Occipital lobe (tissue), 2 donors: ENCODE data around the gene TM4SF18.

- RAMPAGE, long total RNA: no peak
These were observed 12.6 kb downstream of the CP start for GRCh38 chr3:149208822-149209557.

DNA sequence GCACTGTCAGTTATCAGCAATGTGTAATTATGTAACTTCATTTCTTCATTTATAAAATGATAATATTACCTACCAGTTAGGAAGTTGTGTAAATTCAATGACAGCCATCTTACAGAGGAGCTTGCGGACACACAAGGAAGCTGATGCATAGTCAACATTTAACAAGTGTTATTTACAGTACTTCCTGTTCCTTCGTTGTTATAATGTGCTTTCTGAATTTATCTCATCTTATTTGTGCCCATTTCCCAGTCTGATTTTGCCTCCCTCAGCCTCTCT, 55.6 kb upstream of the CP start:
- RAMPAGE, long total RNA: no peak

DNA sequence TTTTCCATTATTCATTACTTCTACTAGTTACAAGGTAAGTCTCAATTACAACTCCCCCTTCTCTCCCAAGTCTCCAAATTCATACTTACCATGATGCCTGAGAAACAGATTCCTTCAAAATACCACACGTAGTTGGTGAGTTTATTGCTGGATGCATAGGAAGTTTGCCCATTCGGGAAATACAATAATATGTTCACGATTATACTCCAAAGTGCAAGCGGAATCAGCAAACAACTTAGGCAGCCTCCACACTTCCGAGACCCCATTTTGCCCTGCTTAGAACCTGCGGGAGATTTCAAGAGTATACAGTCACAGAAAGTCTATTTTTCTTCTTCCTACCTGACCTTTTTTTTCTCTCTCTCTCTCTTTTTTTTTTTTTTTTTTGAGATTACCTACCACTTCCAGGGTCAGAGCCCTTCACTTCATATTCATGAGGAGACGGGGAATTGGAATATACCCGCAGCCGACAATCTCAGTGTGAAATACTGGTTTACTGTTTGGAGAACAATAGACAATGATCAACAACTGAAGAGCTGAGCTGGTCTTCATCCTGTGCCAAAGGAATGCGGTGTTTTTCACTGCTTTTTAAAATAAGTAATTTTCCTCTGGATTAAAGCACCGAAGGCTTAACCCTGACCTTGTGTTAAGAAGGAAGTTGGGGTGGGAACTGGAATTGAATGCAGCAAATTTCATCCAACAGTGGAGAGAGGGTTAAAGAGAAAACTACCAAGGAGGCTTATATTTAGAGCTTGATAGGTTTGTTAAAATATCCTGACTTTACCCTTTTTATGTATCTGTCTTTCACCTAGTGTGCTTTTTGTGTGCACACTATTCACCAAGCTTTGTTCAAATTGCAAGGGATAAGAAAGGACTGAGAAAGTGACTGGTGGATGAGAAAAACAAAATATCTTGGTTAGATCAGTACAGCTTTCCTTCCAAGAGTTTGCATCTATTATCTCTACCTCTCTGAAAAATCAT, at the start of gene TM4SF18:
TM4SF18 (minus strand) TSS at position 520 of the 978 bp plus-strand sequence.
- RAMPAGE, long total RNA: no peak

DNA sequence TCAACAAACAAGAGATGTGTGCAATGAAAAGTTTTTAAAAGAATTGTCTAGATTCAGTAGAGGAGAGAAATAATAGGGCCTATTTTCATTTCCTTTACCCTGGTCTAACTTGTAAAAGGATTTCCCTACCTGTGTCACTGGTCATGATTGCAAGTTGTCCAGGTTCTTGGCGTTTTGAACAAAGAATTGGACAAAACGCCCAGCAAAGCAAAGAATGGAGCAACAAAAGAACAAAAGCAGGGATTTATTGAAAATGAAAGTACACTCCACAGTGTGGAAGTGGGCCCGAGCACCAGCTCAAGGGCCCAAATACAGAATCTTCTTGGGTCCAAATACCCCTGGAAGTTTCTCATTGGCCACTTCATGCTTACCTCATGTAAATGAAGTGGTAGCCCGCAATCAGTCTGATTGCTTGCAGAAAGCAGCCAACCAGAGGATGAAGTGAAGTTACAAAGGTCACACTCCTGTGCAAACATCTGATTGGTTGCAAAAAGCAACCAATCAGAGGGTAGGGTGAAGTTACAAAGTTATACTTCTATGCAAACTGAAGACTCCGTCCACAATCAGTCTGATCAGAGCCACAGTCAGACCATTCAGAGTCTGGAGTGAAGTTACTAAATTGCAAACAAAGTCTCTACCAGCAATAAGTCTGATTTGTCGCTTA, 8.2 kb upstream of the TM4SF1 start:
- RAMPAGE, long total RNA: no peak

DNA sequence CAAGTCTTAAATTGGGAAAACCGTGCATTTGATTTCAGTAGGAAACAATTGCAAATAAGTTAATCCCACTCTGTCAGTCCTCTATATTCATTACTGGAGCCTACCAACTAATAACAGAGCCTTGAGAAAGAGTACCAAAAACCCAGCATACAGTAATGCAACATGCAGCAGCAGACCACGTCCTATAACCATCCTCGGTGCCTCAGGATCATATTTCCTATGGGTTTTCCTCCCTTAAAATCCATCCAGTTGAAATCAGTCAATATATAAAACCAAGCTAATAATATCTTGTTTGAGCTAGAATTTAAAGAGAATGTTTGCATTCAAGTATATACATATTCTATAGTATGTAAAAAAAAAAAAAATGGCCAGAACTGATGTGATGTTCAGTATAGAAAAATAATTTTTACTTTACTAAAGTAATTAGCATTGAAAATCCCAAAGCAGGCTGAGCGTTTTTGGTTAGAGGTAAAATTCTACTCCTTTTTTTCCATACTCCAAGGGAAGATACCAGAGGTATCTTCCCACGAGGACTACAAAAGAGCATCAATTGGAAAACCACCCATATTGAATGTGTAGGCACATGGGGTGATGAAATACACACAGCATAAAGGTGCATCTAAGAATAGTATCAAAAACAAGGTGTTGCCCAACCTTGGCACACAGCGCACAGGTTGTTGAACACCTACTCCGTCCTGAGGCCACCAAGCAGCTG, 31.5 kb downstream of the WWTR1 start:
- RAMPAGE, long total RNA: no peak

DNA sequence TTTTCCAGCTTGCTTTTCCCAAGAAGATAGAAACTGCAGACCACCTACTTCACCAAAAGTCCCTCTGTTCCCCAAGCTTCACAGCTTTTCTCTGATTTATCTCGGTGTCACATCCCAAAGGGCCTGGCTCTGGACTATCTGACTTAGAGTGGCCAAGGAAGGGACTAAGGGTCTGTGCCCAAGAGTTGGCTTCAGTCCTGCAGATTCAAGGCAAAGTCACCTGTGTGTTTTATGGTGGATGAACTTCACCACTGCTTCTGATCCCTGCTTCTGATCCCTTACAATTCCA, 1.5 kb downstream of the WWTR1 start:
- RAMPAGE, long total RNA: no peak

GRCh38 chr3:149703405-149704030, 45.7 kb upstream of the WWTR1 start:
- RAMPAGE, long total RNA: no peak

GRCh38 chr3:150050448-150051061, 79.9 kb upstream of the PFN2 start:
- RAMPAGE, long total RNA: no peak

- RAMPAGE, long total RNA: no peak
These were observed 140.8 kb upstream of the TSC22D2 start for GRCh38 chr3:150267284-150267715.

DNA sequence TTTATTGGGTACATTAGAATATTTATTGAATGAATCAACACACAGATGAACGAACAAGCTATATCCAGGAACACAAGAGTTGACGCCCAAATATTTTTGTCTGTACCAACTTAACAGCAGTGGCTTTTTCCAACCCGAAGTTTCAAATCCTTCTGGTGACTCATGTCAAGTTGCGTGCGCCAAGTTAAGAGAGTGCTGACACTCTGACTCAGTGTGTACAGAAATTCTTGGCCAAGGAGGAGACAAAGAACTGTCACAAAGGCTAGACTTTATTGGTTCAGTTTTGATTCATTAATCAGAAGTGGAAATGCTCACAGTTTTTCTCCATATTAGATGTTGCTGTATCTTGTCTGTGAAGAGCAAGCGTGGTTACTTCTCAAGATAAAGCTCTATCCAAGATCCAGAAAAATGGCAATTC, 59.6 kb upstream of the TSC22D2 start:
- RAMPAGE, long total RNA: no peak

DNA sequence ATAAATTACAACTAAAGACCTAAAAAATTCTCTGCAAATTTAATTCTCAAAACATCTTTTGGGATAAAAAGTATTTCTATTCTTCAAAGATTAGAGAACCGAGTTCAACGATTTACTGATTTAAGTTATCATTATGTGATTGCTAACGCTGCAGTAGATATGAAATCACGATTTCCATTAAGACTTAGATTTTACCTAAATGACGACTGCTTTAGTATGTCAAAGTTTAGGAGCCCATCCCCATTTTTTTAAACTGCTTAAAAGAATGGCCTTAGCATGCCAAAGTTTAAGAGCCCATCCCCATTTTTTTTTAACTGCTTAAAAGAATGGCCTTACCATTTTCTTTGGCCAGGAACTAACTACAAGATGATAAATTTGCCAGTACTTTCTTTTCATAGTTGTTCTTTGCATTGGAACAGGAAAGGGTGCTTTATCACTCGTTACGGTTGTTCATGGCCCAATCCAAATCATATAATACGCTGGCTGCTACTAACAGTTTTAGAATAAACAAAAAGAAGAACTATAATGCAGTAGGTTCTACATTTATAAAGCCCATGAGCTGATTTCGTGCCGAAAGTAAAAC, 1.0 kb upstream of the TSC22D2 start:
- RAMPAGE, long total RNA: no peak

DNA sequence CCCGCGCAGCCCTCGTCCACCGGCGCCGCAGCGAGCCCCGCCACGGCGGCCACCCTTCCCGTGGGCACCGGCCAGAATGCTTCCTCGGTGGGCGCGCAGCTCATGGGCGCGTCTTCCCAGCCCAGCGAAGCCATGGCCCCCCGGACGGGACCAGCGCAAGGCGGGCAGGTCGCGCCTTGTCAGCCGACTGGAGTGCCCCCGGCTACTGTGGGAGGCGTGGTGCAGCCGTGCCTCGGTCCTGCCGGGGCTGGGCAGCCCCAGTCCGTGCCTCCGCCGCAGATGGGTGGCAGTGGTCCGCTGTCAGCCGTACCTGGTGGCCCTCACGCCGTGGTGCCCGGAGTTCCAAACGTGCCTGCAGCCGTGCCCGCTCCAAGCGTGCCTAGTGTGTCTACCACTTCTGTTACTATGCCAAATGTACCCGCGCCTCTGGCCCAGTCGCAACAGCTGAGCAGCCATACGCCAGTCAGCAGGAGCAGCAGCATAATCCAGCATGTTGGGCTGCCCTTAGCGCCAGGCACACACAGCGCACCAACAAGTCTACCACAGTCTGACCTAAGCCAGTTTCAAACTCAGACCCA, 2.5 kb downstream of the TSC22D2 start:
- RAMPAGE, long total RNA: no peak

DNA sequence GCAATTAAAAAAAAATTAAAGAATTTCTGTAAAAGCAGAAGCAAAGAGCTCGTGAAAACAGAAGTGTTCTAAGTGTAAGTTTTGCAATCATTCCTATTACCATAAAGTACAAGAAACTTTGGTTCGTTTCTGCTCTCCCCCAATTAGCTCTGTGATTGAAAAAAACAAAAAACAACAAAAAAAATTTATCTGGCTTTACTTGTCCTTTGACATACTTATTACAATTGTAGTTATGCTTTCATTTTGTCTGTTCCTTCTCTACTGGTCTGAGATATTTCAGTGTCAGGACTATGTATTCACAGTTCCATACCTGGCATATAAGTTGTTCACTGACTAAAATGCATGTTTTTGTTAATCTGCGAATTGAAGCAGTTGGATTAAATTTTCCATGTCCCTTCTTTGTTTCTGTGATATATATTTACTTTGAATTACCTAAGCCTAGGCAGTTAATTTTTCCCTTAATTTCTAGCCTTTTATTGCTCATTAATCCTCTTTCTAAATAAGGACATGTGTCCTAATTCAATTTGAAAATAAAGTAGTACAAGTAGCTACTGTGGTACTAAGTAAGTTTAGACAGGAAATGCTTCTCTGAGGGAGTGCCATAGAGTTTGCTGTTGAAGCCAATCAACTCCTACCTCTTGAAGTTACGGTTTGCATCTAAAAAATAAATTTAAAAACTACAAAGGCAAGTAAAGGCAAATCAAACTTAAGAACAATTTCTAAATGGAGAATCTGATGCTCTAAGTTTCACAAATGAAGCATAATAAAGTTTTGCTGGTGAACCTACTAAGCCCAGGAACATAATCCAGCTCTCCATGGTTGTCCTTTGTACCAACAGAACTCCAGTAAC, 5.0 kb downstream of the SERP1 start:
- RAMPAGE, long total RNA: no peak

- RAMPAGE, long total RNA: no peak
These were observed 2.1 kb upstream of the SELENOT start for GRCh38 chr3:150600745-150601649.

DNA sequence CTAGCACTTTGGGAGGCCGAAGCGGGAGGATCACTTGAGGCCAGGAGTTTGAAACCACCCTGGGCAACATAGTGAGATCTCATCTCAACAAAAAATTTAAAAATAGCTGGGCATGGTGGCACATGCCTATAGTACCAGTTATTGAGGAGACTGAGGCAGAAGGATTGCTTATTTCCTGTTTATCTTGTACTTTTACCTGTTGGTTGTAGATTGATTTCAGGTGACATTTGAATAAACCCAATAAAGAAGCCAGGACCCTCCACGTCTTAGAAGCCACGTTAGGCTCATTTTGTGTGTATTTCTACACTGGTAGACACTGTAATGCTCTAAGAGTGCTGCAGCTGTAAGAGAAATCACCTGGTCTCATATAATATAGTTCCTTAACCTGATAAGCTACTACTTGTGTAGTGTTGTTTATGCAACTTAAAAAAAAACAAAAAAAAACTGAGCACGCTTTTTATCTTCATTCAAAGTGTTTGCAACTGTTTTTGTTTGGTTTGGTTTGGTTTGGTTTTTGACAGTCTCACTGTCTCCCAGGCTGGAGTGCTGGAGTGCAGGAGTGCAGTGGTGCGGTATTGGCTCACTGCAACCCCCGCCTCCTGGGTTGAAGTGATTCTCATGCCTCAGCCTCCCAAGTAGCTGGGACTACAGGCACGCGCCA, 14.4 kb downstream of the SELENOT start:
- RAMPAGE, long total RNA: no peak

GRCh38 chr3:150727564-150728345, 24.0 kb upstream of the ERICH6 start:
- RAMPAGE, long total RNA: no peak

DNA sequence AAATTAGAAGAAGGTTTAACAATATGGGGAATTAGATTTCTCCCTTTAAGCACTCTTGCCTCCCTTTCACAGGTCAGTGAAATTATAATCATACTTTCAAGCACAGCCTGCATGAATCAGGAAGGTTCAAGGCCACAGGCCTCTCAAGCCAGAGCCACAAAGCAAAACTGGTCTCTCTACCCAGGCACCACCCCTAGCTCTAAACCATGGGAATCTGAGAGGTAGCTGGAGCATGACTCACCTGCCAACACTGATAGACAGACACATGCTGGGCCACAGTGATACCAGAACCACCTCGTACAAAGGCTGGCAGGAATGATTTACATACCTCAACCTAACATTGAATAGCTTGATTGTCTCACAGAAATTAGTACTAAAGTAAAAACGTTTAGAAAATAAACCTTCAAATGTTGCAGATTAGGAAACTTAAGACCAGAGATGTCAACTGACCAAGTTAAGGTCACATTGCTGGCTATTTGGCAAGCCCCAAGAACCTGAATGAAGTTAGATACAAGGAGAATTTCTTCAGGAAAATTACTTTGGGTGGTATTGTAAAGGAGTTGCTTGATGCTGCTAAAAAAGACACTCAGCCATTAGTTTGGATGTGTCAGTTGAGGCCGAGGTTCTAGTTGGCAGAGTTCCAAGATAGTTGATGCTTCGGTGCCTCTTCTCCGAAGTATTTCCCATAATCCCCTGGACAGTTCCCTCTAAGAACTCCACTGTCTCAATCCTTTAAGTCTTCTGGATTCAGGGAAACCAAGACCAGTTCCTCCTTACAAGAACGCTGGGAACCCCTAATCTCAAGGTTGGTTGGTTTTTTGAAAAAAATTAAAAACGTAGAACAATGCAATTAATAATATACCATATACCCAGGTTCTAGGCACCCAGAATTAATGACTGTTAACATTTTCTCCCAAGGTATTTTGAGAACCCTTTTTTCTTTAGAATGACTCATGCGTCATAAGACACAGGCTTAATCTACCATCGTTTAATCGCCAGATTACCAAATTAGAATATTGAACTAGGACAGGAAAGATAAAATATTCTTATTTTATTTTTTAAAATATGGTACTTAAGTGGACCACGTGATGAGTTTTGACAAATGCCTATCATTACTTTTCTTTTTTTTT, 24.3 kb downstream of the SIAH2 start:
- RAMPAGE, long total RNA: no peak

- RAMPAGE, long total RNA: no peak
These were observed 18.3 kb downstream of the SIAH2 start for GRCh38 chr3:150744570-150745086.

DNA sequence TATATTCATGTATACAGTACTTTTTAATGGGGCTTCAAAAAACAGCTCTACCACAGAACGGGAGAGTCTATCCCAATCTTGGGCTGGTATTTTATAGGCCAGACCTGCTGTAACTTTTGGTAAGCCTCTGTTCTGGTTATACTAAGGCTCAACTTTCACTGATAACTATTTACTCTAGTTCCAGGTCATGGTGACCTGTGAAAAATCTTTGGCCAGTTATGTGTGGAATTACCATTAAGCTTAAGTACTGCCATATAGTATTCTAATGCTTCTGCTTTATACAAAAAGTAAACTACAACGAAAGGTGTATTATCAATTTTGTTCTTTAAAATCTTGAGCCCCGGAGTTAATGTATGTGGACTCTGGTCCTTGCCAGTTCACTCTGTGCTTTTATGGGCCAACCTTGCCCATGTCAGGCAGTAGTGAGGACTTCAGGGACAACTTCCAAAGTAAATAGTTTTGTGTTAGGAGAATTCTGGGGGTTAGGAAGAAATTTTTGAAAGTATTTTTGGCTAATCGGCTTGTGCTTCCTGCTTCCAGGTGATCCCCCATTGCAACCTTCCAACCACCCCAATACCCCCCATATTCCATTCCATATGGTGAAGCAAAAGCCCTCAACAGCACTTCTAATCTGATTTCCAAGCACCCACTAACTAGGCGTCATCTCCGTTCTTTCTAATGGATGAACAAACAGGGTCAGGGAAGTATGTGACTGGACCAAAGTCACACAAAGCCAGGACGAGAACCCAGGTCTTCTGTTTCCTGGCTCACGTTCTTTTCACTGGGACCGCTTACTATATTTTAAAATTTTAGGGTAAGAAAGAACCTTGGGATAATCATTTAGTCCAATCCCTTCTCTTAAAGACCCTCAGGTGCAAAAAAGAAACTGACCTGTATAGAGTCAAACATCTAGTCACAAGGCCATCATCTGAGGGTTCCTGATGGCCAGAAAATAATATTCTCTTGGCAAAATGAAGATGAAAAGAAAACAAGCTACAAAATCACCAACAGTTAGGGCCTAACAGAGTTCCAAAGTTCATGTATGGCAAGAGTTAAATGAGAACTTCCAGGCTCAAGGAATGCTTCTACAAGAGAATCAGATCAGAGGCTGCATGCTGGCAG, 6.1 kb downstream of the SIAH2 start:
- RAMPAGE, long total RNA: no peak

GRCh38 chr3:150759106-150759964, 3.6 kb downstream of the SIAH2 start:
- RAMPAGE, long total RNA: no peak